Myometrial cell (primary cell): Measurements from ENCODE around the genes TREML2, TREM1 and TFEB.

GRCh38 chr6:41027421-41028304 lies 11.4 kb downstream of the UNC5CL start:
- RAMPAGE, long total RNA: no peak

DNA sequence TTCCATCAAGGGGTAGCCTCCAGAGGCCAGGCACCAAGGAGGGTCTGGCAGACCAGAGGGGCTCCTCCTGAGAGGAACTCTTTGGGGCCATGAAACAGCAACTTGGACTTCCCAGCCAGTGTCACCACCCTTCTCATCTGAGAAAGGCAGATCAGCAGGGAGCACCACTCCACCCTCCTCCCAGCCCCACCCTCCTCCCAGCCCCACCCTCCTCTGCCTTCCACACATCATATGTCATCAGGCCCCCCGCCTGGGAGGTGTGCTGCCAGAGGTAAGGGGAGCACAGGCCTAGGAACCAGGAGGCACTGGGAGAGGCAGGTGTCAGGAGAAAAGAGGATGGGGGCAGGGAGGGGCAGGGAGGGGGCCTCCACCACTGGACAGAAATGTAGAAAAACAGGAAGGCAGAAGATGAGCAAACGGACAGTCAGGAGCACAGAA lies 1.1 kb upstream of the TSPO2 start:
- RAMPAGE, long total RNA: no peak

DNA sequence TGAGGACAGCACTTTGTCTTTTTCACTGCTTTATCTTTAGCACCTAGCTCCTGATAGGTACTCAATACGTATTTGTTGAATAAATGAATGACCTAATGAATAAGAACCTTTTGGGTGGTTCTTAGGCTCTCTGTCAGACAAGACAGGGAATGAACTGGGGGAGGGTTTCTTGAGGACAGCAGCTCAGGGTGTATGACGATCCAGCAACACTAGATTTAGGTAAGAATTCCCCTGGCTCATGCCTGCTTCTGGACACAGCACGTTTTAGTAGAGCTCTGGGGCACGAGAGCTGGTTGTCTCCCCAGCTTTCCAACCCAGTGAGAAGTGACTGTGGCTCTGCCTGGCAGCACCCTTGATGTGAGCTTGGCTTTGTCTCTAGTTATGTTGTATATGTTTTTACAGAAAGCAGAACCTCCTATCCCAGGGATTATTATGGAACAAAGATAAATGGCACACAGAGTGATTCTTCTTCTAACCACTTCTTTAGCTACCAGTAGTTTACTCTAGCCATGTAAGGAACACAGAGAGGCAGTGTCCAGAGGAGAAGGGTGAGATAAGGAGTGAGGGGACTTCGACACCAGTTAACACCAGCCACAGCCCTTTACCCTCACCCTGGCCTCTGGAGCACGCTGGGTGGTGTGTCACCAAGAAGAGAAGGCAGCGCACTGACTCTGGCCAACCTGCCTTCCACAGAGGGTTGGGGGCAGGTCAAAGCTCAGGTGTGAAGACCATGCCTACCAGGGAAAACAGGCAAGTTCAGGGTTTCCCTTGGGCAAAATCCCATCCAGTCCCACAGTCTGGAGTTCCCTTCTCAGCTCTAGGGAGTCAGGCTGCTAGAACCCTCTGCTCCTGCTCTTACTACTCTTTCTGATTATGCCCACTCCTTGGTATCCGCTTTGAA lies 3.9 kb downstream of the APOBEC2 start:
- RAMPAGE, long total RNA: no peak

GRCh38 chr6:41063816-41064458 lies 8.2 kb downstream of the OARD1 start:
- RAMPAGE, long total RNA: no peak

GRCh38 chr6:41092708-41093158 lies 20.0 kb downstream of the NFYA start:
- RAMPAGE, long total RNA: no peak

GRCh38 chr6:41103945-41104635 lies 31.3 kb downstream of the NFYA start:
- RAMPAGE, long total RNA: no peak

GRCh38 chr6:41200219-41201420 lies at the start of gene TREML2:
TREML2 (minus strand) TSS chr6:41201149.
- RAMPAGE, long total RNA: no peak

GRCh38 chr6:41273798-41274240 lies 12.7 kb downstream of the TREM1 start:
- RAMPAGE, long total RNA: no peak

DNA sequence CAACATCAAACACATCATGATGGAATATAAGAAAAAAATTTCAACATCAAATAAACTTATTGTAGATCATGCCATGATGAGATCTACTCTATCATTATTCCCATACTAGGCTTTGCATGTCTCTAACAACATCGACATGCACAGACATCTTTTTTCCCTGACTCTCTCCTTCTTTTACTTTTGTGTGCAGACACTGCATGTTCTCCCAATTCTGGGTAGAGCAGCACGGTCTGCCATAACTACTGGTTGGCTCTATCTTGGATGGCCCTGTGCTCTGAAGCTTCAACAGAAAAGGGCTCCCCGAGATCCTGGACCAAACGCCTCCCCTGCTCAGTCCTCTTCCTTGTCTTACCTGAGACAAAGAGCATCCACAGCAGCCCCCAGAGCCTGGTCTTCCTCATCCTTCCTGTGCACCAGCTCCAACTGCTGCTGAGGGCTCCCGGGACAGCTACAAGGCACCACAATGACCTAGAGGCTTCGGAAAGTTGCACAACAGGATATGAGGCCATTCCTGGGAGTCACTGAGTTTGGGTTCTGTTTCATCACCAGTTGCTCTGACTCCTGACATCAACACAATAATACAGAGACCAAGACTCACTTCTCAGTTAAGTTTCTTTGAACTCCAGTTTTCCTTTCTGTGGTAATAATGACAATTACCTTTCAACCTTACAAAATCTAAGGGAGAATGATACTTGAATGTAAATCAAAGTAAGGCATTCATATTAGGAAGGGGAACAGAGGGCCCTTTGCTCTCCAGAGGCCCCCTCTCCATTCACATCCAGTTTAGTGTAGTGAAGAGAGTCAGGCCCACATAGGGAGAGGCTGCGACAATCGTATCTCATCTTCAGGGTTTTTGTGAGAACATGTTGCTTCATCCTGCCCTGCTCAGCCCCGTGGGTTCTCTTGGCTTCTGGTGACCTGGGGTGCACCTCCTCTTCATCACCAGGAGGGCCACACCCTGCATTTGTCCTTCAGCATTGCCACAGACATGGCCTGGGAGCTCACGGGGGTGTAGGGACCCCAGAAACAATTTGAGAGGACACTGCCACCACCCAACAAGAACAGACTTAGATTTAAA lies at the start of gene TREM1:
TSS of gene TREM1 (minus strand) at position 428 of the 1,078 bp plus-strand sequence.
- RAMPAGE, long total RNA: no peak

- RAMPAGE, long total RNA: no peak
Measured at GRCh38 chr6:41532200-41532527, 14.0 kb upstream of the FOXP4 start.

- RAMPAGE, long total RNA: no peak
Measured at GRCh38 chr6:41536560-41537948, 9.1 kb upstream of the FOXP4 start.

DNA sequence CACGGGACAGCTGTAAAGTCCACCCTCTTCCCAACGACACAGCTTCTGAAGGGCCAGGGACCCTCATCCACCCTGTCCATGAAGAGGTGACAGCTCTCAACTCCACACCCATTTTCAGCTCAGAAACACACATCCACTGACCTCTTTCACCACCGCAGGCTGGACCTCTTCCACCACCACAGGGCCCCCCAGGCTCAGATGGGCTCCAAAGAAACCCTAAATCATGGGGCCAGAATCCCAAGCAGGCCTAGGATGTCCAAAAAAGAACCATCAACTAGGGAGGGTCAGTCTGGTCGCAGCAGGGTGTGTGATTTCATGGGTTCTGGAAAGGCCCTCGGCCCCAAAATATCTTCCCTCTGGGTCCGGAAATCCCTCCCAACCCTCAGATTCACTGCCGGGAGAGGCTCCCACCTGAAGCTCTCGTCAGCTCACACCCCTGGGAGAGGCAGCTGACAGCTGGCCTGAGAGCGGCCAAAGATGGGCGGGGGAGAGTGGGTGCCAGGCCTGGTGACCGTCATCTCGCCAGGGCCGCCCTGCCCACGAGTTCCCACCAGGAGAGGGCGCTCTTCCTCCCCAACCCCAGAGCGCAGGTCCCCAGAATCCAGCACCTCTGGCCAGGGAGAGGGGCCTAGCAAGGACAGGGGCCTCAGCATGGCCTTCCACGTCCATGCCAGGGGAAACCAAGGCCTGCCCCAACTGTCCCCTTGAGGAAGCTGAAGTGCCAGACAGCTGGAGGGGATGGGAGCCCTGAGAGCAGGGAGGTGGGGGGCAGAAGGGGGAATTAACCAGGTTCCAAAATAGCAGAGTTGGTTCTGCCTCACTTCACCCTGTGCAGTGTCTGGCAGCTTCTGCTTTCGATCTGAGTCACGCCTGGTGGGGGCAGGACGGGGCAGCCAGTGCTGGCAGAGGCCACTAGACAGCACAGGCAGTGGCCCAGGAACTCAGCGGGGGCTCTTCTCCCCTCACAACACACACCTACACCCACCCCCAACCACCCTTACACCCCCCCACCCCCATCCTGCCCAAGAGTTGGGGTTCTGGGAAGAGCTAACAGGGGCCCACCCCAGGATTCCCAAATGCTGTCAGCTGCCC lies 29.6 kb downstream of the TFEB start:
- RAMPAGE, long total RNA: no peak

DNA sequence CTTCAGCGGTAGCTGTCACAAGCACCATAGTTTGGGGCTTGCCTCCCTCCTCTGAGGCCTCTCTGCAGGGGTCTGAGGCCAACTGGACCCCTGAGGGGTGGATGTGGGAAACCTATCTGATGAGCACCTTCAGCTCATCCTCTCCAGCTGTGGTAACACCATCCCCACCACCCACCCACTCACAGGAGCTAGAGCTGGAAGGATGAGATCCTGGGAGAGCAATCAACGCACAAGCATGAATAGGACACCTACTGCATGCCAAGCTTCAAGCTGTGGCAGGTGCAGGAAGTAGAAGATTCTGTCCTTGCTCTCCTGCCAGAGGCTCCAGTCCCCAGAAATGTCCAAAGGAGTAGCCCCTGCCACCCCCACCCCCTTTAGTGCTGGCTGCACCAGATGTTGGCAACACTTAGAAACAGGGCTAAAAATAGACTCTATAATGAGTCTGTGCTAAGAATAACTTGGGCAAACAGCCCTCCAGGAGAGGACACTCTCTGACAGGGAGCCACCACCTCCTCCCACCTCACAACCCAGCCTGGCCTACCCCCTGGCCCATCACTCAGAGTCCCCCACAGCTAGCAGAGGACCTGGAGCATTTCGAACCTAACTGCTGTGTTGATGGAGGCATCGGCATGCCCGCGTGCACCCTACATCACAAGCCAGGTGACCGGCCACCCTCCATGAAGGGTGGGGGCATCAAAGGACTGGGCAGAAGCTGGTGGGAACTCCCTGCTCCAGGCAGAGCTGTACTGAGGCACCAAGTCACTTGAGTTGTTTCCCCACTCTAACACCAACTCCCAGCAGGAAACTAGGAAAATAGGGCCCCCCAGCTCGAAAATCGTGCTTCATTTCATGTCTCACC lies 18.9 kb downstream of the TFEB start:
- RAMPAGE, long total RNA: no peak

DNA sequence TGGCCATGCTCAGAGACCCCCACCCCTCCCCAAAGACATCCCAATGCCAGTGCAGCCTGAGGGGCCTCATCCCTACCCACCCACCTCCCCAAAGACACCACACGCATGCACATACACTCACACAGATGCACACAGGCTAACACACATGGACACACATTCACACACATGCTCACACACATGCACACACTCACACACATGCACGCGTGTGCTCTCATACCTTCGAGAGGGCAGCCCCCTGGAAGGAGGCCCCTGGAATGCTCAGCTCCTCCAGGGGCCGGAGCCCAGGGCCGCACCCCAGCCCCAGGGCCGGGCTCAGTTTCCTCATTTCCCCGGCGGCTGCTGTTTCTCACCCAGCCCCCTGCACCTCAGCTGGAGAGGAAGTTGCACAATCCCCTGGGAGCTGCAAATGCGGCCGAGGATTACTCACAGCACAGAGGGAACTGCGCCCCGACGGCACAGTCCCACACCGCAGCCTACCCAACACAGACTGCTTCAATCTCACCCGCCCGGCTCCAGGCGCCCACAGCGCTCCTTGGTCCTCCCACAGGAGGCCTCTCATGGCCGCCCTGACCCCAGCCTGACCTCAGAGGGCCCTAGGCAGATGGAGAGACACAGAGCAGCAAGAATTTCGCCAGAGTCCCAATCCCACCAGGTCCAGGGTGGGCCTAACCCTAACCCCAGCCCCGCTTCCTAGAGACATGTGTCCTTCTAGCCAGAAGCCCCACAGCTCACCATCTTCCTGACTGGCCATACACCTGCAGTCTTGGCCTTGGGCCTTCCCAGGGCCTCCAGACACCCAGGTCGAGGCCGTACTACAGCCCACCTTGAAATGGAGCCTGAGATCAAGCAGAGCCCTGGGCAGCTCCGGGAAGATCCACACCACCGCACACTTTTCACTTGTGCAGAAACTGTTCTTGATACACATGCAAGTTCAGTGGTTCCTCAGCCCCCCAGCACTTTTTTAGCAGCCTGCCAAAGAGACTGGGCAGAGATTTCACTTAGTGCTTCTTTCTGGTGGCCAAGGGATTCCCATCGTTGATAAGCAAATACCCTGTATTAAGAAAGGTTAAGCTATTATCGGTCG lies 11.8 kb downstream of the TFEB start:
- RAMPAGE, long total RNA: no peak

GRCh38 chr6:41735269-41735801 lies at the start of gene TFEB:
TFEB (minus strand) TSS chr6:41735608.
- RAMPAGE, long total RNA: no peak

GRCh38 chr6:41735802-41736075 lies 331 bp upstream of the TFEB start:
- RAMPAGE, long total RNA: no peak

GRCh38 chr6:41931450-41931900 lies 10.1 kb downstream of the CCND3 start:
- RAMPAGE, long total RNA: no peak

DNA sequence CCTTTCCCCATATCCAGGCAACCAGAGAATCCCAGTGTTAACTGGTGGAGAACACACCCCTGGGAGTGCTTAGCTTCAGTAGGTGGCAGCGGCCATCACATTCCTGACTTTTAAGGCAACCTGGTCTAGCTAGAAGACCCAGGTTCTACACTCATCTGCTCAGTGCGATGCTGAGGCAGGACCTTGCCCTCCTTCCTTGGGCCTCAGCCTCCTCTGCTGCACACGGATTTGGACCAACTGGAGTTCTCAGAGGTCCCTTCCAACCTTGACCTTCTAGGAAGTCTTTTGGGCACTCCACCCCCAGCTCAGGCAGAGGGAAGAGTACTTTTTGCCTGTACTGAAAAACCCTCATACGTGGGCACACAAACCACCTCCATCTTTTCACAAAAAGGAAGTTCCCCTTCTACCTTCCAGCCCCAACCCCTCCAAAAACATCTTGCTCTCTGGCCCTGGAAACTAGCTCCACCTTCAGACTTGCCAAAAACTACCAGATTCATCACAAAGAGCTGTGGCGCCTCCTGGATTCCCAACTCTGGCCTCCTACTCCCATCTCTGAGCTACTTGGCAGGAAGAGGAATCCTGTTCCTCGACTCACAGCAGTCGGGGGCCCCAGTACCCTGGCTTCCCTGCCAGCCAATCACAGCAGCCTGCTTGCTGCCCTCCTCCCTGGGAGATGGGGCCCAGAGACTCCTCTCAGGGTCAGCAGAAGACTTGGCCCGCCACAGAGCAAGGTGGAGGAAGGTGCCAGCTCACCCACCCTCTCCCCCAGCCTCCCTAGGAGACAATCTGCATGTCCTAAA lies 2.8 kb downstream of the CCND3 start:
- RAMPAGE, long total RNA: no peak

- RAMPAGE, long total RNA: no peak
Measured at GRCh38 chr6:42045395-42046494, 4.6 kb upstream of the TAF8 start.

- RAMPAGE, long total RNA: no peak
Measured at GRCh38 chr6:42099526-42100134, 42.8 kb downstream of the C6orf132 start.